LHCN-M2 (cell line): ENCODE data around the genes GLG1 and ZNRF1.

GRCh38 chr16:73050075-73050647, 2.2 kb upstream of the ZFHX3 start:
- RAMPAGE, long total RNA, result no peak

GRCh38 chr16:73690464-73690833, 606.2 kb upstream of the PSMD7 start:
- RAMPAGE, long total RNA, result no peak

- RAMPAGE, long total RNA, result no peak
Measured at GRCh38 chr16:74603439-74604322, 3.2 kb downstream of the GLG1 start.

- RAMPAGE, long total RNA, result no peak
Measured at GRCh38 chr16:74606112-74607334, at the start of gene GLG1. TSS of gene GLG1 (minus strand) at chr16:74607114.

- RAMPAGE, long total RNA, result no peak
Measured at GRCh38 chr16:74737874-74738238, 36.8 kb downstream of the FA2H start.

DNA sequence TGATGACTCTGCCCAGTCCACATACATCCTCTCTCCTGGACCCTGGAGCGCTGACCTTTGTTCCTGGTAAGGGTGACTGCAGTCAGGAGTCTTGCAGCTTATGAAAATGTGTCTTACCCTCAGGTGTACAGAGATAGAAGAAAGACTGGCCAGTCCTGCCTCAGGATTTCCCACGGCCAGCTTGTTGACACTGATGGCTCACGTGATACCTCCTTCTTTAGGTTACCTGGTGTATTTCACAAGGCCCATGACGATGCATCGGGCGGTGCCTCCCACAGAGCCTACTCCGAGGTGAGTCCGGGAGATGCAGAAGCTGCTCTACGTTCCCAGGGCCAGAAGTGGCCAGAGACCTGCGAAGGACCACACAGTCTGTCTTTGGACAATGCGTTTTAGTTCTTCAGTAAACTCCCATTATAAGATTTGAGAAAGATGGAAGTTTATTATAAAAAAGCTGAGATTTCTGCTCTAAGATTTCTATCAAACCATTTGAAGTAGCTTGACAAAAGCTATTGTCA, 69.0 kb upstream of the FA2H start:
- RAMPAGE, long total RNA, result no peak

GRCh38 chr16:74998410-74999129, at the start of gene ZNRF1:
TSS of gene ZNRF1 (plus strand) at chr16:74999024.
- RAMPAGE, long total RNA, result no peak

- RAMPAGE, long total RNA, result no peak
Measured at GRCh38 chr16:75024119-75024614, 25.3 kb downstream of the ZNRF1 start.

GRCh38 chr16:75070003-75070558, 46.5 kb downstream of the LDHD start:
- RAMPAGE, long total RNA, result no peak

DNA sequence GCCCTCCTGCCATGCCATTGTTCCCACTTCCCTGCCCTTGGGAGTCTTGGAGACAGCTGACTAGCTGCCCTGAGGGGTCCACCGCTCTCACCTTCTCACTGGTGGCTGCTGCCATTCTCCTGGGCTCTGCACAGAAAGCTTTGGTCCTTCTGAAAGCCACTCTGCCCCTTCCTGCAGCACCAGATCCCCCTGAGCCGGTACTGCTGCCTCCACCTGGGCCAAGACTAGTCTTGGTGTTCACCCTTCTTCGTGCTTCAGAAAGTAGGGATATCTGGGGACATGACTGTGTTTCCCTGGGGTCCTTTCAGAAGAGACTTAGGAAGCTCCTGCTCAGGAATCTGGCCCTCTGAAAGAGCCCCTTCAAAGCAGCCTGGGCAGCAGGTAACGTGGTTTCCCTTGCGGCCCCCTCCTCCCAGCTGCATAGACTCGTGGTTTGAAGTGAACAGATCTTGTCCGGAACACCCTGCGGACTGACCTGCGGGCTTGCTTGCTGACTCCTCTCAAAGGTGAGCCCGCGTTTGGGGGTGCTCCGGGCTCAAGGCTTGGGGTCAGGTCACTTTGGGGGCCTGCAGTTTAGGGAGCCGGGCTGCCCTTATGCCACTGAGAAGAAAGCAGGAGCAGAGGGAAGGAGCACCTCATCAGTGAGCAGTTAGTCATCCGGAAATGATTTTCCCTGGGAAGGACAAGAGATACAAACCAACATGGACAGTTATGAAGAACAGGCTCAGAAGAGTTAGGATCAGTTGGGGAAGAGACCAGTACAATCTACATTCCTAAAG, 10.3 kb downstream of the LDHD start:
- RAMPAGE, long total RNA, result no peak

DNA sequence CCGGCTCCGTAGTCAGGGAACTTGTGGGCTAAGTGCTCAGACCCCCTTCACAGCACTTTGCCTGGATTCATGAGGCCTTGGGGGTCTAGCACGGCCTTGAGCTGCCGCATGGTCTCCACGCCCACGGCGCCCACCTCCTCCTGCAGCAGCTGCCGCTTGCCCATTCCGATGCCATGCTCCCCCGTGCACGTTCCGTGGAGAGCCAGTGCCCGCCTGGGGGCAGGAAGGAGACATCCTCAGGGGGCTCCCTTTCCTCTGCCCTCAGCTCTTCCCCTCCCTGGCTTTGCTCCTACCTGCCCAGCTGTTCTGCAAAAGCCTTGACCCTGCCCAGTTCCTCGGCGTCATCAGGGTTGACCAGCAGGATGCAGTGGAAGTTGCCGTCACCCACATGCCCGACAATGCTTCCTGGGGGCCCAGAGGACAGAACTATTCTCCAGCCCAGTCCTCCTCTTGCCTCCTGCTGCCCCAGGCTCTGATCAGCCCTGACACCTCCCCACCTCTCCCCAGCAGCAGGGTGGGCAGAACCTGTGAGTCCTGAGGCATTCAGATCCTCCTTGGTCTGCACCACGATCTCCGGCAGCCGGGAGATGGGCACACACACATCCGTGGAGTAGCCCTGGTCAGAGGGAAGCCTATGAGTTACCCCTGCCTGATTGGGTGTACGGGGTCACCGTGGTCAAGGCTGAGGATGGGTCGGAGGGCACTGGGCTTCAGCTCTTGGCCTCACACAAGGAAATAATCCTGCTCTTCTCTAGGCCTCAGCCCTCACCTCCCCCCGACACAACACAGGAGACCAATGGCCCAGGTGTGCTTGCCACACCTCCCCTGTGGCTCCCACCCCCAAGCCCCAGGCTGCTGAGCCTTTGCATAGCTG, 4.0 kb downstream of the LDHD start:
- RAMPAGE, long total RNA, result no peak

GRCh38 chr16:75249794-75250582, 1.4 kb downstream of the BCAR1 start:
- RAMPAGE, long total RNA, result no peak

DNA sequence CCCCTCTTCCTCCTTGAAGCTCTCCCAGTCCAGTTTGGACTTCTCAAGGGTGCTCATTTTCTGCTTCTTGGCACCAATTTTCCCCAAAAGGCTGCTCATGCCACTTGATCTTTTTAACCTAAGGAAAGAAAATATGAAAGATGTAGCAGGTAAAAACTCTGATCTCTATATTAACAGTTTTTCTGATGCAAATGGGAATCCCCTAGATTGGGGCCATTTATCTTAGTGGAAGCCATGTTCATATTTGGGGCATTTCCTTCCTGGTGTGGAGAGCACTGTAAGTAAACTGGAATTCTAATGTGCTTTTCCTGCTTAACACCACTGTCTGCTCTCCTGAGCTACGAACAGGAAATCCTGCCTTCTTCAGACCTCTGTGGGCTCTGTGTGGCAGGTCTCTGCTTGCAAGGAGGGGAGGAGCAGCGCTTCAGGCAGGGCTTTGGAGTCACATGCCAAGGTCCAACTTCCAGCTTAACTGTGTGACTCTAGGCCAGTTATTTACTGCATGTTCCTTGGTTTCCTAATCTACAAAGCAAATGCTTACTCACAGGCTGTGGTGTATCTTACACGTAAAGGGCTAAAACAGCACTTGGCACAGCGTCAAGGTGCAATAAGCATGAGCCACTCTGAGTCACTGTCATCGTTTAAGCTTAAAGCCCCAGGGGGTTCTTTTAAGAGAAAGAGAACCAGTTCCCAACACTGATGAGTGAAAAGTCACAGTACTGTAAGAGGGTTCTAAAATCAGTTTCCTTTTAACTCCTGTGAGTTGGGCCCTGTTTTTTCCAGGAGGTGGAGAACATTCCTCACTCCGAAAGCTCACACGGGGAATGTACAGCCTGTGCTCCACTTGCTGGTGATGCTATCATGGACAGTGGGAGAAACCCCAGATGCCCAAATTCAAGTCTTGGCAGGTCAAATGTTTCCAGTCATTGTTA, 53.9 kb upstream of the BCAR1 start:
- RAMPAGE, long total RNA, result no peak

- RAMPAGE, long total RNA, result no peak
Measured at GRCh38 chr16:75377908-75378776, 55.2 kb downstream of the CFDP1 start.

DNA sequence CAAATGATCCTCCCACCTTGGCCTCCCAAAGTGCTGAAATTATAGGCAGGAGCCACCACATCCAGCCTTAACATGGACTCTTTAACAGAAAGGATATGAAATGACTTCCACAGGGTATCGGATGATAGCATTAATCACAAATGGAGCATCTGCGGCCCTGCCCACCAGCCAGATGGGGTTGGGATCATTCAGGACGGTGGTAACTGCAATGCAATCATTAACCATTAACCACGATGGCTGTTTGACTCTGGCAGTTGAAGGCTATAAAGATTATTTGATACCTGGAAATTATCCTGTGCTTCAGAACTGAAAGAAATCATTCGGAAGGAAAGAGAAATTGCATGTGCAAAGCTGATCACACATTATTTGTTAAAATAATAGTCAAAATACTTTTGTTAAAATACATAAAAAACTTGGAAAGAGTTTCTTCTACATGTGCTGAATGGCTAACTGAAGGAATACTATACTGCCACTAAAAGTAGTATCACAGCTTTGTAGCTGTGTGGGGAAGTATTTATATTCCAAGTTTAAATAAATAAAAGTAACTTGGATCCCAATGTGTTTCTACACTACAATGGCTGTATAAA, 5.4 kb upstream of the CHST5 start:
- RAMPAGE, long total RNA, result no peak

- RAMPAGE, long total RNA, result no peak
Measured at GRCh38 chr16:75647917-75648832, 602 bp downstream of the TERF2IP start.

- RAMPAGE, long total RNA, result no peak
Measured at GRCh38 chr16:76532027-76532571, 254.9 kb downstream of the CNTNAP4 start.

- RAMPAGE, long total RNA, result no peak
Measured at GRCh38 chr16:78317921-78318399, 218.5 kb downstream of the WWOX start.

- RAMPAGE, long total RNA, result no peak
Measured at GRCh38 chr16:78663449-78663865, 564.0 kb downstream of the WWOX start.

GRCh38 chr16:79380932-79381376, 219.6 kb downstream of the MAF start:
- RAMPAGE, long total RNA, result no peak